Heart (tissue), 3 donors: ENCODE measurements around a stretch of chr14.

DNA sequence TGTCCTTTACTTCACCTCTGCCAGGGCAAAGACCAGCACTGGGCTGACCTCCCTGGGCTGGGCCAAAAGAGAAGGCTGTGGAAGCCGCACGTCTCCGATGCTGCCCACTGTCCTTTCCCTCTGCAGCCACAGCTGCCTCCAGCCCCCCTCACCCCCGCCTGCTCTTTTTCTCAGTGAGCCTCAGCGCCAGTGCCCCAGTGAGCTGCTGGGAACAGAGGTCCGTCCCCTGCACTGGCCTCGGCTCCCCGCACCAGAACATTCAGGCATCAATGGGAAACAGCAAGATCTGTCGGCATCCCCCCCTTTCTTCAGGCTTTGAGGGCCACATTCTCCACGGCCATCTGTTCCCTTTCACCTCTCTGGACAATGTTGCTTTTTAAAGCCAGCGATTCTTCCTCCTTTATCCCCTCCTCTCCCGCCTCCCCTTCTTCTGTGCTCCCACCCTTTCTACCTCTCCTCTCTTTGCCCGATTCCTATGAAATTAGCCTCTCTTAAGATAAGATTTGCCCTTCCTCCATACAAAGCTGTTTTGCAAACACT is 398.0 kb downstream of the ZFP36L1 start:
- RAMPAGE, long total RNA, 2 experiments: no peak in any of the 2 experiments

DNA sequence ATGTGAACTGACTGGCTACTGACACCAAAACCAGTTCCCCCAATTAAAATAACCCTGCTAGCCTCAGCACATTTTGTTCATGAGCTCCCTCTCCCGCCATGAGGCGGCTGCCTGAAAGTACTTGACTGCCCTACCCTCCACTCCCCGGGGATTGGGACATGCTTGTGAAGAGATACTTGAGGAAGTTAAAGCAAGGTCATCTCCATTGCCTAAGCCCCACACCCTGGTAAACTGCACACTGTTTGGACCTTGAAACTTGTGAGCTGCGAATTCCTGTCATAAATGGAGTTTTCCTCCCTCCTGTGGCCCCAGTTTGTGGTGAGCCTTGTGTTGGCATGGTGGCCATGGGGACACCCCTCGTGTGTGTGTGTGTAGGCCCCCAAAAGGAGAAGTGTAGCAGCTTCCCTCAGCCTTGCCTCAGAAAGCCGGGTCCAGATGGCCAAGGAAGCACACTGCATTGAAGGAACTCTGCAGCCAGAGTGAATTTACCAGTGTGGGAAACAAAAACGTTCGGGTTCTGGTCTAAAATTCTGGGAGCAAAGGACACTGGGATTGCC is 395.5 kb downstream of the ZFP36L1 start:
- RAMPAGE, long total RNA, 2 experiments: no peak in any of the 2 experiments

DNA sequence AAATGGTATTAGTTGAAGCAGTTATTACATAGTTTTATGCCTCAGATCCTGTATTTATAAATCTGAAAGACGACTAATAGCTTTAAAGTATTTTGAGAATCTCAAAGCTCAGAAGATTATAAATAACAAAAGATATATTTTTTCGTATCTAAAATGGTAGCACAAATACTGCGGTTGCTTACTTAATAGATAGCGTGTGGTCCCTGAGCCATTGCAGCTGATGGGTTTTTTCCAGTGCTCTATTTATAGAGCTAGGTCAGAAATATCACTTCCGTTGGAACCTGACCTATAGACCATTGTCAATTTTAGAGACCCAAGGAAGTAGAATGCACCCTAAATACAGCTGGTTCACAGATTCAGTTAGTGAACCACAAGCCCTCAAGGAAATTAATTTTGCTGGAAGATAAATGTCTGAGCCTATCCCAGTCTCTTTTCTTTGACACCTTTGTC is 391.1 kb downstream of the ZFP36L1 start:
- RAMPAGE, long total RNA, 2 experiments: no peak in any of the 2 experiments

GRCh38 chr14:68450007-68450361 is 342.9 kb downstream of the ZFP36L1 start:
- RAMPAGE, long total RNA, 2 experiments: no peak in any of the 2 experiments

DNA sequence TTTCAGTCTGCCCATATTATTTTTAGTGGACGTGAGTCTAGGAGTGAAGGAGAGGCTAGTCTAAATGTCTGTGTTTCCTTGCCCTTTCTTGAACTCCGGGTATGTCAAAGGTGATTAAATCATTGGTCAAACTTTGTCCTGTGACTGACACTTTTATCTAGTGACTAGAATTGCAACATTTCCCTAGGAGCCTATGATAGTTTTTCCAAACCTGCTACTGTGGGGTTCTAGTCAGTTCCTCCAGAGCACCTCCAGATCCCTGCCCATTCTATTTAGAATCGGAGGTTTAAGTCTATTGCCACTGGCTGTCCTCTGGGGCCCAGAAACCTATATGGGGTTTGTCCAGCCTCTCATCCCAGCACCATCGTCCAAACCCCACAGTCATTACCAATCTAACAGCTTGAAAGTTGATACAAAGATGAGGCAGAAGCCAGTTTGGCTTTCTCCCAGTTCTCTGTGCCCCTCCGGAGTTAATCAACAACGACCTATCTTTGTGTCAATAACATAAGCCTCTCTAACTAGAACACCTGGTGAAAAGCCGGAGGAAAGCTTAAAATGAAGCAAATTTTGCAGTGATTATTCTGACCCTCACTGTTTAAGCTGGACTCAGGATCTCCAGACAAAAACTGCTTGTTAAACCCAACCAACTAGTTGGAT is 306.7 kb downstream of the ZFP36L1 start:
- RAMPAGE, long total RNA, 2 experiments: no peak in any of the 2 experiments

GRCh38 chr14:68518720-68519570 is 273.9 kb downstream of the ZFP36L1 start:
- RAMPAGE, long total RNA, 2 experiments: no peak in any of the 2 experiments

DNA sequence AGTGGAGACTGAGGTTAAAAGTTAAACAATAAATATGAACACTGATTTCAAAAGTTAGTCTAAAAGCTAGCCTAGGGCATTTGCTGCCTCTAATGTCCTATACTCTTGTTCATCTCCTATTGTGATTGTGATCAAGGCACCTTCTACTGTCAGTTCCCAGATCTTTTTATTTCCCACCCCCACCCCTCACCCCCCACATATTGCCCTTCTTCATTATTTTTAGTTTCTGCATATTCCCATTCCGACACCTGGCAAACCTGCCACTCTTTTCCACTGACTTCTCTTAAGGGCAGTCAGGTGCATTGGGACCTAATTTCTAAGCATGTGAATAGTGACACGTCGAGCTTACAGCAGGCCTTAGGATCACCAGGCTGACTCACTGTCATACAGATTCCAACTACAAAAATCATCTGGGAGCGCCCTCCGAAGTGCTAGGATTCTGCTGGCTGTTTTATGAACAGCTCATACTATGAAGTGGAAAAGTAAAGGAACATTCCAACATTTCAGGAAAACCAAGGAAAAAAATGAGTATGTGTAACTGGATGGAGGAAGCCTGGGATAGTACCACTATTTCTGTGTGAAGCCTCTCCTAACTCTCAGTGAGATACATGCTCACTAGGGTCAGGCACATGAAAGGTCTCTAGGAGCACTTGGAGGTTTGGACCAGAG is 257.5 kb downstream of the ZFP36L1 start:
- RAMPAGE, long total RNA, 2 experiments: no peak in any of the 2 experiments

DNA sequence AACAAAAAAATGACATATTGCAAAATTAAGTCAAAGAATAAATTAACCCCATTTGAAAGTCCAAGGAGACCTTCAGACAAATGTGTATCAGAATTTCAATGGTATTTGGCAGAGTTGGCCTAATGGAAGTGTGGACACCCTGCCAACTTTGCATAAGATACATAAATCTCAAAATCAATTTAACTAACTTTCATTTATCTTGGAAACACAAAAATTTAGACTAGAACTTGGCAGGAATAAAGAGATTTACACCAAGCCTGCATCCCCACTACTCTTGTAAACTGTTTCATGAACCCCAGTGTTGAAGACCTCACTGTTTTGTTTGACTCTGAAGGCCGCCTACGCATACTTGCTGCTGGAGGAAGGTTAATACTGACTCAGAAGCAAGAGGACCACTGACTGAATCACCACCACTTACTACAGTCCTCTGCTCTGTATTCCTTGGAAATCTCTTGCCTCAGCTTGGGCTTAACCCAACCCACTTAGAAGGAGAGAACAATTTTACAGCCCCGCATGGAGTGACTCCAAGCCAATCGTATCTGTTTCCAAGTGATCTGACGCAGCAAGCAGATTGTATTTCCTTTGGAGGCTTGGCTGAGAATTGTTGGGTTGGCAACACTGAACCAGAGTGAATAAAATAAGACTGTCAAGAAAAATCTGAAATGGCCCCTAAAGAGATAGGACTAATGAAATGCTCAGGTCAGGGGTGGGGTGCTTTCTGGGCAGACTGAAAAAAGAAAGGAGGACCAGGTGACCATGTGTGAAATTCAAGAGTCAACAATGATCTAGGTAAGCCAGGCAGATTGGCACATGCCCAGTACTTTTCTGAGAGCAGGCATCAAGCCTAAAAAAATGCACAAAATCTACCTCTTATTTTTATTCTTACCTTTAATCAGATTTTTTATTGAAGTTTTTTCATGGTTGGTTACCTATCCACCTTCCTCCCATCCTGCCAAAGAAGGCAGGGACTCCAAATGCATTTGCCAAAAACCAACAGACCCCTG is 248.6 kb downstream of the ZFP36L1 start:
- RAMPAGE, long total RNA, 2 experiments: no peak in any of the 2 experiments

GRCh38 chr14:68626359-68626712 is 166.5 kb downstream of the ZFP36L1 start:
- RAMPAGE, long total RNA, 2 experiments: no peak in any of the 2 experiments

DNA sequence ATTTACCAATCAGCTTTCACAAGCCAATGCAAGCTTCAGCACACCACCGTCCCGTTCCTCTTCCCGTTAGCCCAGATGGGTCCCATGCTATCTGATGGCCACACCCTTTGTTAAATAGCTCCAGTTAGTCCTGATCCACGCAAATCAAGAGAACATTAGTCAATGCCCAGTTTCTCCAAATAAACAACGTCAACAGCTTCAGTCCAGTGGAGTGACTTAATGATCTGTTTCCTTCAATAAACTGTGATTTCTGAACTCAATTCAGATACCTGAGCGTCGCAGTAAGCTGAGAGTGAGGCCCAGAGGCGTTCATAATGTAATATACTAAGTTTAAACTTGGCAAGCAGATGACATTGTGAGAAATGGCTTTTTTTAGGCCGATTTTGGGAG is 112.3 kb downstream of the ZFP36L1 start:
- RAMPAGE, long total RNA, 2 experiments: no peak in any of the 2 experiments

- RAMPAGE, long total RNA, 2 experiments: no peak in any of the 2 experiments
Measured at GRCh38 chr14:68682639-68683908, 109.8 kb downstream of the ZFP36L1 start.

GRCh38 chr14:68688681-68689271 is 104.1 kb downstream of the ZFP36L1 start:
- RAMPAGE, long total RNA, 2 experiments: no peak in any of the 2 experiments

- RAMPAGE, long total RNA, 2 experiments: no peak in any of the 2 experiments
Measured at GRCh38 chr14:68779652-68780368, 13.1 kb downstream of the ZFP36L1 start.

GRCh38 chr14:68792154-68792777 is 601 bp downstream of the ZFP36L1 start:
- RAMPAGE, long total RNA, 2 experiments: no peak in any of the 2 experiments

GRCh38 chr14:68795128-68795585 is 2.3 kb upstream of the ZFP36L1 start:
- RAMPAGE, long total RNA, 2 experiments: no peak in any of the 2 experiments

- RAMPAGE, long total RNA, 2 experiments: no peak in any of the 2 experiments
Measured at GRCh38 chr14:68806501-68806915, 13.6 kb upstream of the ZFP36L1 start.

DNA sequence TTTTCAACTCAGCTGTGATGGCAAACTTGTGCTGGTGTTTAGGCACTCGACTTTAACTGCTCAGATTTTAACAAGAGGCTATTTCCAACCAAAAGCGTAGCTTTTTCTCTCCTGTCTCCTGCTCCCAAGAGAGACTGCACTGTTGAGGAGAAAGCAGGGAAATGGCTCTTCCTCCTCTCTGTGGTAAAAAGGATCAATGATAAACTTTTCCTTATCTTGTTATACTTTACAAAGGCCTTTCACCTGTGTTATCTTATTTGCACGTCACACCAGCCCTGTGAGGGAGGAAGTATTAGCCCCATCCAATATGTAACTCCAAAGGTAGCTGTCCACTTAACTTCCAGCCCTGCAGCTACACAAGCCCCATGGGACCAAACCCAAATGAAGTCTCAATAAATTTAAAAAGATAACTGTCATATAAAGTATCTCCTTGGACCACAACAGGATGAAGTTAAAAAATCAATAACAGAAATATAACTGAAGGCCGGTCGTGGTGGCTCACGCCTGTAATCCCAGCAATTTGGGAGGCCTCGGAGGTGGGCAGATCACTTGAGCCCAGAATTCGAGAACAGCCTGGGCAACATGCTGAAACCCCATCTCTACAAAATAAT is 32.9 kb upstream of the ZFP36L1 start:
- RAMPAGE, long total RNA, 2 experiments: no peak in any of the 2 experiments

- RAMPAGE, long total RNA, 2 experiments: no peak in any of the 2 experiments
Measured at GRCh38 chr14:68884018-68884625, 91.3 kb upstream of the ZFP36L1 start.

DNA sequence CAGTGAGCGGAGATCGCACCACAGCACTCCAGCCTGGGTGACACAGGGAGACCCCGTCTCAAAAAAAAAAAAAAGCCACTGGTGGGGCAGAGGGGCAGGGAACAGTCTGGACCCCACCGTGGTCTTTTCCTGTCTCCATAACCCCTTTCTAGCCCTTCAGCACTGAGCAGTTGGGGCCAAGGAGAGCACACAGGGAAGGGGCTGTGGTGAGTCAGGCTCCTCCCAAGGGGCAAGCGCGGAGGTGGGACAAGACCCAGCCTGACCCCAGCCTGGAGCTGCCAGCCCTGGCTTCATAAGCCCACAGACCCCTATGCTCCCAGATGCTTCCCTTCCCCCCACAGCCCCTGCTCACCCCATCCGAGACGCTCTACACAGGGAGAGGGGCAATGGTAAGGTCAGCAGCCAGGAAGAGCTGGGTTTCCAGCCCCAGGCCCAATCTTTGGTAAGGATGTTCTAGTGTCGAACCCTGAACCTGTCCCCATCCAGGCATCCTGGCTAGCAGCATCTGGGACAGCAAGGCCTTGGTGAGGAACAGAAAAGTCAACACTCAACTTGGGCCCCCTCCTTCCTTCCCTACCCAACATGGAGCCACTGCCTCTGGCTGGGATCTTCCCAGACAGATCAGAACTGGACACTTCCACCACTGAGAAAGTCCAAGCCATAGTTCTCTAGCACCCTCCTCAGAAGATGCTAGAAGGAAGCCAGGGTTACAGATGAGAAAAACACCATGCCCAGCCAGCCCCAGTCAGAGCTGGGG is 75.4 kb downstream of the ACTN1 start:
- RAMPAGE, long total RNA, 2 experiments: no peak in any of the 2 experiments

DNA sequence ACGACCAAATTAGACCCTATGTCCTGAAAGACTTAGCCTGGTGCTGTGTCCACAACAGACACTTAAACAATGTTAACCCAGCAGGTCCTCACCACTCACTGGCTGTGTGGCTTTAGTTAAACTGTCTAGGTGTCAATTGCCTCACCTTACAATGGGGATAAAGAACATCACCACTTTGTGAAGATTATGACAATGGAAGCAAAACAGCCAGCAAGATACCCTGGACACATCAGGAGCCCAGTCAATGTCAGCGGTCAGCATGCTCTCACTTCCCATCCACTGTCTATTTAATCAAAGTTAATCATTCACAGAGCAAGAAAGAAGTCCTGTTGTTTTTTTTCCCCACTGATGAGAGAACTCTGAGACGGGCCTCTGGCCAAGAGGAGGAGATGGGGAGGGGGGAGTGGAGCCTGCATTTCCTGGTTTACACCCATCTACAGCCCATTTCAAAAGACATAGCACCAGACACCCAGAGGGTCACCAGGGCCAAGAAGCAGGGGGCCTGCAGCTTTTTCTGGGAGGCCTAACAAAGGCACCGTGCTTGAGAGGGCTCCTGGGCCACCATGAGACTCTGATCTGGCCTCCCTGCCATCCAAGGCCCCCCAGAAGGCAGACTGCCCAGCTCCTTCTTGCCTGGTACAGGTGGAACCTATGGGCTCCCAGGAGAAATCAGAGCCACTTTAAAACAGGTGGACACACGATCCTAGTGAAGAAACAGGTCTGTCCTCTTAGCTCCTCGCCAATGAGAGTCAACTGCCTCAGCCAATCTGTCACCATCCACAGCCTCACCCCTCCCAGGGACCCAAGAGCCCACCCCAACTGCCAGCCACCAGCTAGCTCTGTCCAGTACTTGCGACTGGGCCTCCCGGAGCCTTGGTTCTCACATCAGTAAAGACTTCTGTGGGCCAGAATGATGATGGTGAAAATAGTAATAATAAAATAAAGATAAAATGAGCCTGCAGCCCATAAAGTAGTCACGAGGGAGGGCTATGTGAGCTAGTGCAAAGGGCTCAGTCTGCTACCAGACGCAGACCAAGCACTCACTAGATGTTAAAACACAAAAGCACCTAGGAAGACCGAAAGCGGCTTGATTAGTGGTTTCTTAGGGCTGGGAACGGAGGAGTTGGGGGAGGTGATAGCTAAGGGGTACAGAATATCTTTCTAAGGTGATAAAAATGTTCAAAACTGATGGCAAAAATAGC is 40.2 kb downstream of the ACTN1 start:
- RAMPAGE, long total RNA, 2 experiments: no peak in any of the 2 experiments